Ishikawa (cell line): Measurements from ENCODE around the gene RAB3C.

DNA sequence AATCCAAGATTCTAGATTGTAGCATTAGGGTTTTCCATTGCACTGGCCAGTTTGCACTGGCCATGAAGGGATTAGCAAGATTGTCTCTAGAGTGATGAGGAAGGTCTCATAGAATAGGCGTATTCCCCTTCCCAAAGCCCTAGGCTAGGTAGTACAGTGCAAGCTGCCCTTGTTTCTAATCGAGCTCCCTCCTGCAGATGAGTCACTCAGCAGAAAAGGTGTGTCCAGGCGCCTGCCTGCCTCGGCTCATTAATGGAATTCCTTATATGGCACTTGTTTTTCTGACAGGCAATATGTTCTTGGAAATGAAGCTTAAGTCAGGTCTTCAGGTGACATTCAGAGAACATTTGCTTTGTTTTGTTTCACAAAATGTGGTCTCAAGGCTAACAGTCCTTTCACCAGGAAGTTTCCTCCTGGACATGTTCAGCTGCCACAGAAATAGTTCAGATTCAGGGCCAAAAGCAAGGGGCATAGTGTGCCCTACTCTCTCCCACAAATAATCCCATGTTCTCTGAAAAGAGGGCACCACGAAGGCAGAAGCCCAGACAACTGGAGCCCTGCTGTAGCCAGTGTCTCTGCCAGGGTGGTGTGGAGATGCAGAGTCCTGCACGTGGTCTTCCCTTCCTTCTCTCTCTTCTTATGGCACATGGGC is 281.2 kb upstream of the MAP3K1 start:
- RRBS = no CpG with 5 or more reads among the region's 6 CpGs

- RRBS = no CpG with 5 or more reads among the region's 1 CpG
Measured at GRCh38 chr5:56638203-56638696, 177.1 kb upstream of the MAP3K1 start.

GRCh38 chr5:56760577-56761498 is 54.5 kb upstream of the MAP3K1 start:
- RRBS = no CpG with 5 or more reads among the region's 7 CpGs

DNA sequence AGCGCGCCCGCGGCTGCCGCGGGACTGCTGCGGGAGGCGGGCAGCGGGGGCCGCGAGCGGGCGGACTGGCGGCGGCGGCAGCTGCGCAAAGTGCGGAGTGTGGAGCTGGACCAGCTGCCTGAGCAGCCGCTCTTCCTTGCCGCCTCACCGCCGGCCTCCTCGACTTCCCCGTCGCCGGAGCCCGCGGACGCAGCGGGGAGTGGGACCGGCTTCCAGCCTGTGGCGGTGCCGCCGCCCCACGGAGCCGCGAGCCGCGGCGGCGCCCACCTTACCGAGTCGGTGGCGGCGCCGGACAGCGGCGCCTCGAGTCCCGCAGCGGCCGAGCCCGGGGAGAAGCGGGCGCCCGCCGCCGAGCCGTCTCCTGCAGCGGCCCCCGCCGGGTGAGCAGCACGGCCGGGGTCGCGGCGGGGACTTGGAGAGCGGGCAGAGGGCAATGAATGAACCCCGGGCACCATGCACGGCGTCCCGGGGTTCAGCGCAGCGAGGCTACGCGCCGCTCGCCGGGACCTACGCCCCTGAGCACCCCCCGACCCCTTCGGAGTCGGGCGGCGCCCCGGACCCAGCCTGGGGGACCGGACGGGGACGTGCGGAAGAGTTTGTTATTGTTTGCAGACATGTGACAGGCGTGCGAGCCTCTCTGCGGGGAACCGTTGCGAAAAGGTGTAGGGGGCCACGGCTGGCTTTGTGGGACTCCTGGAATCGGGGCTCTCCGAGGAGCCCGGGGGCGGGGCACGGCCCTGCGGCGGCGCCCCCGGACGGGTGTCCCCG is 511 bp downstream of the MAP3K1 start:
- RRBS = 1% methylated on average over 49 of the region's 107 CpGs

GRCh38 chr5:56881829-56882664 is 27.3 kb upstream of the SETD9 start:
- RRBS = no CpG with 5 or more reads among the region's 2 CpGs

- RRBS = no CpG with 5 or more reads among the region's 1 CpG
Measured at GRCh38 chr5:56921782-56922379, 12.5 kb downstream of the SETD9 start.

DNA sequence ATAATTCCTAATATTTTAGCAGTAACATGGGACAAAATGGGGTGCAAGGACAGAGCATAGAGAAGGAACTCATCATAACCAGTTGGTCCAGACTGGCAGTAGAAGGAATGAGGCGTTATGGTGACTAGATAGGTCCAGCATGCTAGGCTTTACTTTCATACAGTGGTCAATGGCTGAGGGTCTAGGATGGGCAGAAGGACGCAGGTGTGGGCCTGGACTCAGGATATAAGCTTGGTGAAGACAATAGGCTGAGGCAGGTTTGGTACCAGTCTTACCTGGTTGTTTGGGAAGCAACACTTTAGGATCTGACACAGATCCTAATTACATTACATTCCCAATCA is 153.5 kb upstream of the ACTBL2 start:
- RRBS = no CpG with 5 or more reads among the region's 2 CpGs

DNA sequence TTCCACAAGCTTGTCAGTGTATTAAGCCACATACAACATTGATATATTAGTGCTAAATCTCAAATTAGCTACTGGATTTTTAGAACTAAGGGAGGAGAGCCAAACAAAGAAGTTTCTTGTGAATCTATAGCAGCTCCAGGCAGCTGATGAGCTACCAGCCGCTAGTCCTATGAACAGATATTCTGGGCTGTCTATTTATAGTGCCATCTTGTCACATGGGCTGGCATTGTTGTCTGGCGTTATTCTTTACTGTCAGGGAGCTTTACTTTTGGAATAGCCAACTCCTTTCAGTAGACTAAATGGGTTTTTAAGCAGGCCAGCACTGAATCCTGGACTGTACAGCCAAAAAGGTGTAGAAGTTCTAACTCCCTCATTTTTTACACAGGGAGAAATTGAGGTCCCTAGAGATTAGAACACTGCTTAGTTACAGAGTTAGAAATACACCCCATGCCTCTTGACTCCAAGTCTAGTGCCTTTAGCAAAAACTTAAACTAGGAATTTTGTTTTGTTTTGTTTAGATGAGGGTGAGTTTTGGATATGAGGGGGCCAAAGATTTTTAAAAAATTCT is 171.4 kb upstream of the ACTBL2 start:
- RRBS = no CpG with 5 or more reads among the region's 2 CpGs

DNA sequence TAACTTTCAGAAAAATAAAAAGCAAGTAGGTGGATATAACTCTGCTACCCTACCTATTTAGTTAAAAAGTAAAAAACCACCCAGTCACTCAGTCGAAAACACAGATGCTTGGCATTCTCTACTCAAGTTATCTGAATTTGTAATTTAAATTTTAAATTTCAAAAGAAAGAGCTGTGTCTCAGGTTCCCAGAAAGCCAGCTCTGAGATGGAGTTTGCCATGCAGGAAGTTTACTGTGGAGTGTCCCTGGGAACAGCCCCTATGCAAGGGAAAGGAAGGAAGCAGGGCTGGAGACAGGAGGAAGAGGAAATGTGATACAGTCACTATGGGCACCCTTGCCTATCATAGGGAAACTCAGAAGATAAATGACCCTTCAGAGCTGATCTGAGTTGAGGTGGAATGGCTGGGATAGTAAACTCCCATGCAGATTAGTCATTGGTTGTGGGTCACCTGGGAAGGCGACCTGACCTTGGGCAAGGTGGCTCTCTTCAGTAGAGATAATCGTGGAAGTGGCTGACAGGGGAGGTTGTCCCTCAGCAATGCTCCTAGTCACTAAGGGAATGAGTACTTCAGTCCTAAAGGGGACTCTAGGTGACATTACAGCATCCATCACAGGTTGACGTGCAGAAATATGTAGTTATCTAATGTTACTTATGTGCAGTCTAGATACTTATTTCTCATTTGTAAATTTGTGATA is 408.9 kb upstream of the ACTBL2 start:
- RRBS = no CpG with 5 or more reads among the region's 4 CpGs

- RRBS = 2% methylated on average over 13 of the region's 21 CpGs
Measured at GRCh38 chr5:58459351-58459659, 581 bp downstream of the PLK2 start.

- RRBS = 1% methylated on average over 4 of the region's 60 CpGs
Measured at GRCh38 chr5:58582616-58583749, at the start of gene RAB3C. Gene RAB3C (plus strand): TSS chr5:58583075.

- RRBS = no CpG with 5 or more reads among the region's 29 CpGs
Measured at GRCh38 chr5:58936786-58937870, 354.3 kb downstream of the RAB3C start.

DNA sequence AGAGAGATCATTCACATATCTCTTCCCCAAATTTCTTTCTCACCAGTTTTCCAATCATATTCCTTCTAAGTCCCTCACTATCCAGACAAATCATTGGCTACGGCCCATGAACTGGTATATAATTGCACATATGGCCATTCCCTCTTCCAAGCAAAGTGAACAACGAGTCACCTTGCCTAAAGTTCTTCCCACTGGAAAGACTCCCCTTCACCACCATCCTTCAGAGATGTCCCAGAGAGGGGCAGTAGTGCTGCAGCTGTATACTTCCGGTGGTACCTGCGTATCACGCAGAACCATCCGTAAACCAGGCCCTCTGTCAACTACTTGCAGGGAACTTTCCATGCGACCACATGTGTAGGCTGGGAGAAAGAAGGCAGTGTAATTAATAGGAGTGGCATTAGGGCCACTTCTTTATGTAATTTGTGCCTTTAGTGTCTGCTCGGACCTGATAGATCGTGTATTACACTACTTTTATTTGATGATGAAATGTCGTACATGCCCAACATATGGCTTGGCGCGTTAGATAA is 400.1 kb downstream of the RAB3C start:
- RRBS = no CpG with 5 or more reads among the region's 12 CpGs

GRCh38 chr5:59152536-59152958 is 569.7 kb downstream of the RAB3C start:
- RRBS = 68% methylated on average over 4 of the region's 5 CpGs

- RRBS = no CpG with 5 or more reads among the region's 1 CpG
Measured at GRCh38 chr5:59193802-59194104, 610.9 kb downstream of the RAB3C start.

DNA sequence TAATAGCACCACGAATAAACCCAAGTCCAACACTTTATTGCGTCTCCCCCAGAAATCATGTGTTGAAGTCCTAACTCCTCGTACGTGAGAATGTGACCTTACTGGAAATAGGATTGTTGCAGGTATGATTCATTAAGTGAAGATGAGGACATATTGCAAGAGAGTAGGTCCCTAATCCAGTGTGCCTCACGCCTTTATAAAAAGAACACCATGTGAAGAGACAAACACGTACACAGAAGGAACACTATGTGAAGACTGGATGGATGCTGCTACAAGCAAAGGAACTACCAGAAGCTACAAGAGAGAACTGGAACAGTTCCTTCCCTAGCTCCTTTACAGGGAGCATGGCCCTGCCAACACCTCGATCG is 276.2 kb downstream of the PDE4D start:
- RRBS = no CpG with 5 or more reads among the region's 8 CpGs

DNA sequence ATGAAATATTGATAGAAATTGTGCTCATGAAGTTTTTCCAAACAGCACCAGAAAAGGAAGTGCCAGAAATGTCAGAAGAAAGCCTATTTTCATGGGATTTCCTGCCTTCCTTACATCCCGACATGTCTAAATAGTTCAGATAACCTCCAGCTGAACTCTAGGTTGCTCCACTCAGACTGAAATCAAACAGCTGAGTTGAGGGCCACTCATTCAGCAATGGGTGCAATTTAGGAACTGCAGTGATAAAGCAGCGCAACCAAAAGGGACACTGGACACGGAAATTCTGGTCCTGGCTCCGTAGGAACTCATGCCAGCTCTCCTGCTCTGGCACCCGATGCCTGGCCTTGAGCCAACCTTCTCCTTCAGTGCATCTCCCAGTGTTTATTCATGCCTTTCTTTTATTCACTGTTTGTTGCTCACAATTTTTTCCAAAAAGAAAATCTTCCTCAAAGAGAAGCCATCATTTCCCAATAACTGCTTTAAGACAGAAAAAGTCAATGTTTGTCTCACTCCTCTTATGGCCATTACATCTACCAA is 127.1 kb downstream of the PDE4D start:
- RRBS = no CpG with 5 or more reads among the region's 5 CpGs

- RRBS = no CpG with 5 or more reads among the region's 1 CpG
Measured at GRCh38 chr5:59981709-59981953, 88.1 kb upstream of the PDE4D start.

DNA sequence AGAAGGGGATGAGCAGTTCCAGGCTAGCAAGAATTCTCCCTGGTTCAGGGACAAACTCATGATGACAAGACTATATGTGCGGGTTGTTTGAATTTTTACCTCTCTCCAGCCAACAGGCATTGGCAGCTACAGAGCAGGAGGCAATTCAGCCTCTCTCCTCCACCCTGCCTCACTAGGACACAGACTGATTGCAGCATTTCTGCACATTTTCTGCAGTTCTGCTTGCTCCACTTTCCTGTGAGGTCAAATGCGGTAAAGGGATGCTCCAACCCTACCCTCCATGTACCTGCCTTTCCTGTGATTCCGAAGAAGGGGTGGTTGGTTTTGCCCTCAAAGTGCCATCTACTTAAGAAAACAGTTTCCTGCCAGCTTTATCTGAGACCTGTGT is 160.3 kb downstream of the DEPDC1B start:
- RRBS = no CpG with 5 or more reads among the region's 3 CpGs

- RRBS = no CpG with 5 or more reads among the region's 4 CpGs
Measured at GRCh38 chr5:60540841-60541612, 158.9 kb downstream of the DEPDC1B start.